Airway epithelial cell (primary cell): ENCODE measurements around the gene GALNTL6.

- RAMPAGE, long total RNA = no peak
Observed at GRCh38 chr4:168831561-168832657, 178.1 kb downstream of the CBR4 start.

GRCh38 chr4:168857886-168858580 lies 152.0 kb downstream of the CBR4 start:
- RAMPAGE, long total RNA = no peak

DNA sequence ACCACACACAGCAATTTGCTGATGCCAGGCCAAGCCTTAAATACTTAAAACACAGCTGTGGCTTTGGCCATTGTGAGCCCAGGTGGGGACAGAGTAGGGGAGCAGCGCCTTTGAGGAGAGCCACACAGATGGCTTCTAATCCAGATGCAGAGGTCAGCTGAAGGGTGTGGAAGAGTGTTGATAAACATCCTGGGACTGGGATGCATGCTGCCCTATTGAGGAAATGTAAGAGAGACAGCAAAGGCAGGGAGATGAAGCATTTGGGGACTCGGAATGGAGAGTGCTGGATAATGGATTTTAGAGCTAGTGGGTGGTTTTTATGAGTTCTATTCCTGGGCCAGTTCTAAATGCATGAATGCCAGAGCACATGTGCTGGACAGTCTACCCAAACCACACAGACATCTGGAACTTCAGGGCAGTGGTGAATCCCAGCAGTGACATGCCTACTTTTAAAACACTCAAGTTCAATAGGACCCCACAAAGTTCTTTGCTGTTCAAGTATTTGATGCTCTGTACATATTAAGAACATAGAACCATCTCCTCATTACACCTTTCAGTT lies 134.0 kb downstream of the CBR4 start:
- RAMPAGE, long total RNA = no peak

GRCh38 chr4:168890673-168891292 lies 119.3 kb downstream of the CBR4 start:
- RAMPAGE, long total RNA = no peak

DNA sequence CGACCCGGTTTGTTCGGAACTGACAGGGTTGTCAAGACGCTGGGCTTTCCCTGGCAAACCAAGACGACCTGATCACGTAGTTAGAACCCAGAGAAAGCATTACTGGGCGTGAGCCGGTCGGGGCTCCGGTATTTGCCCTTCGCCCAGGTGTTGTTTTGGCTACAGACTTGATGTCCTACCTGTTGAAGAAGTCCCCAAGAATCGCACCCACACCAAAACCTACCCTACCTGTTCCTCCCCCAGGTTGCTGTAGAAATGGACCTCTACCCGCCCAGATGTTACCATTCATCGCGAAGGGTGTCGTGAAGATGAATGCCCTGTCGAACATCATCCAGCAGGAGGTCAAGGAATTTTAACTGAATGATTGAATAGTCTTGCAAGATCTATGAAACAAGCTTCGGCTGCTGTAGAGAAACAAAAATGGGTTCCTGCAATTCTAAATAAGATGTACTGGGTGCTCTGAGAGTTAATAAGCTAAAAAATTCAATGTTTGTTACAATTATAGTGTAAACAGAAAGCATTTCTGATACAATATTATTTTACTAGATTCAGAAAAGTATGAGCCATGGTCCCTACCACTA lies 576 bp upstream of the CBR4 start:
- RAMPAGE, long total RNA = no peak

DNA sequence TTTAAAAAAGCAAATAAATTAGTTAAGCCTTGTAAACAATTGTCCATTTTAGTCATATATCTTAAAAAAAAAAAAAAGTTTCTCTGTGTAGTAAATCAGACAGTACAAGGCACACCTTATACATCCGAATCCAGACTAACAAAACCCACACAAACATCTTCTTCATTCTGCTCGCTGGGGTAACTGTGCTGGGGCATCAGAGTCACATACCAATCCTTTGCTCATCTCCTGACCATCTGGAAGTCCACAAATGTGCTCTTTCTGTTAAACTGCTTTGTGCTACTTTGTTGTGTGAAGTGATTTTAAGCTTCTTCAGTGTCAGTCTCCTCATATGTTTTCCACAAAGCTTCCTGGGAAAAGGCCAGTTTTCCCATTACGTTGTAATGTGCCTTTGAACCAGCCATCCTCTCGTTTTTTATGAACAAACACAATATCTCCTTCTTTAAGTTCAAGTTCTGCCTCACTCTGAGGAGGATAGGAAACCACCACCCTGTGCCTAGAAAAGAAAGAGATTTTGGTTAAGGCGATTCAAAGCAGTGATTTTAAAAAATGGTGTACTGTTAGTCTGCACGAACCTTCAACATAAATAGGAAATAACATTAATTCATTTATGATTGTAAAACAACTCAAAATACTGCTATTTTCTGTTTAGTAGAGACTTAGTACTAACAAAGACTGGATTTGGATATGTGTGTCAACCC lies 86.3 kb upstream of the CBR4 start:
- RAMPAGE, long total RNA = no peak

- RAMPAGE, long total RNA = no peak
Observed at GRCh38 chr4:169268634-169269727, 1.8 kb downstream of the SH3RF1 start.

- RAMPAGE, long total RNA = no peak
Observed at GRCh38 chr4:169271854-169272140, 1.0 kb upstream of the SH3RF1 start.

GRCh38 chr4:169663484-169664408 lies 43.4 kb downstream of the CLCN3 start:
- RAMPAGE, long total RNA = no peak

DNA sequence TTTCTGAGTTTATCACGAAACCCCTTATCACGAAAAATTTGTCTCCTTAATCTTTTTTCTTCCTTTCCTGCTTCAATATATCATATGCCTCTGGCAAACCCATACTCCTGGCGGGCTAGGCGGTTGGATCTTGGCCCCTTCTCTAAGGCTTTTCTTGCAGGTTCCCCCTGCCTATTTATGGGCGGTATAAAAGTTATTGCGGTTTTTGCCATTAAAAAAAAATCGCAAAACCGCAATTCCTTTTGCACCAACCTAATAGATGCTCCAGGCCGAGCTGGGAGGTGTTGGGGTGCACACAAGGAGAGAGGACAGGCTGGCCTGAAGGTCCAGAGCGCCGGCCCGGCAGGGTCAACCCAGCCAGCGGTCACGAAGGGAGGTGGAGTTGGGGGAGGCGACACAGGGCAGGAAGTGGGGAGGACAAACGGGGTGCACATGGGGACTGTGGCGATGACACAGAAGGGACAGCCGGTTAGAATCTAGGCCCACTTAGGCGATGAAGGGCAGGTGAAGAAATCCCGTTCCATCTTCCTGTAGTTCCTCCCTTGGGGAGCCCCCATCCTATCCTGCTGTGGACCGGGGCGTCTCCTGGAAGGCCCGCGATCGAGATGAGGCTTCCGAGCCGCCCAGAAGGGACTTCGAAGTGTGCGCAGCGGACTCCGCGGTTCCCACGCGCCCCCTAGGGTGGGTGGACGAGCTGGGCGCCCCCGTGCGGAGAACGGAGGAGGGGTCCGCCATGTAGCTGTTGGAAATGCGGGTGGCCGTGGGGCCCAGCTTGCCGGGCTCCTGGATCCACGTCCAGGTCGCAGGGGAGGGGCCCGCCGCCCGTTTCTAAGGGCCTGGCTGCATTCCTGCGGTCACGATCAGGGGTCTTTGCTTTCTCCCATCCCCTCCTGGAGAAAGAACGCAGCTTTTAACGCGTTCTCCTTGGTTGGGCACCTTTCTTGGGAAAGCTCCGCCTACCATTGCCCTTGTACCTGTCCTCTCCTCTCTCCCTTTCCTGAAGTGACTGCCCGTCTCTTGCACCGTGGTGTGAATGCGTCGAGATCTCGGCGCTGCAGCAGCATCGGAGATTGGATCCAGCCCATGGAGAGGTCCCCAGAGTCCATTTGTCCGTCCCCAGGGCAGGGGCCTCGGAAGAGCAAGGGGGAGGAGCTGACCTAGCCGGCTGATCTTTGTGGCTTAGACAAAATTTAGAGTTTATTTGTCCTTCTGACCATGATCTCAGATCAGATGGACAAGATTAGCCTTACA lies 16.9 kb upstream of the HPF1 start:
- RAMPAGE, long total RNA = no peak

GRCh38 chr4:169791494-169792209 lies 33.9 kb upstream of the HPF1 start:
- RAMPAGE, long total RNA = no peak

DNA sequence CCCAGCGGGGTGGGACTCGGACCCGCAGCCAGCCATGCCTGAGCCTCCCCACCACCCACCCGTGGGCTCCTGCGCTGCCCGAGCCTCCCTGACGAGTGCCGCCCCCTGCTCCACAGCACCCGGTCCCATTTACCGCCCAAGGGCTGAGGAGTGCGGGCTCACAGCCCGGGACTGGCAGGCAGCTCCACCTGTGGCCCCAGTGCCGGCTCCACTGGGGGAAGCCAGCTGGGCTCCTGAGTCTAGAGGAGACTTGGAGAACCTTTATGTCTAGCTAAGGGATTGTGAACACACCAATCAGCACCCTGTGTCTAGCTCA lies 1.7 kb upstream of the AADAT start:
- RAMPAGE, long total RNA = no peak

DNA sequence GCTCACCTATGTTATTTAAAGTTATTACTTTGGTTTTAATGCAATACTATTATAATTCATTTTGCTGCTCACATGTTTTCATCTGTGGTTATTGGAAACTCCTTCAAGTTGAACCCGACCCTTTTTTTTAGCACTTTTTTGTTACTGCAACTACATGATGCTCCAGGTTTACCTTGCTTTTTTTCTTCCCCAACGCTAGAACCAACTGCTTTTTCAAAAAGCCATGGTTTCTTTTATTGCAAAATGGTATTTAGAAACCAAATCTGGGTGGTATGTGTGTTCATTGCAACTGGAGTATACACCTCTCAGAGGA lies 616.0 kb upstream of the GALNTL6 start:
- RAMPAGE, long total RNA = no peak

DNA sequence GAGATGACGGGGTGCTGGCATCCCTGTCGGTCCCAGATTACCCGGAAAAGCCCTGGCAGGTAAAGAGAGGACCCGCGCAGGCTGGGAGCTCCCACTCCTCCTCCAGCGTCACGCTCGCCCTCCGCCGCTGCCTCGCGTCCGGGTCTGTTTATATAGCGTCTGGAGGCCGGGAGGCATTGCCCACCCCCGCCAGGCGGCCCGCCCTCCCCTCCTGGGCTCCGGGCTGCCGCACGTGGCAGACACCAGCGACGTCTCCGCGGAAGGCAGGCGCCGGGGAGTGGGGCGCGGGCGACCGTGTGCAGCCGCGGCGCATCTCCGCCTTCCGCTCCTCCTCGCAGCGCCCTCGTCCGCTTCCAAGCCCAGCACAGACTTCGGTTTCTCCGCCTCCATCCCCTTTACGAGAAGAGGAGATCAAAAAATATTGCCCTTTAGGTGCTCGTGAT lies at the start of gene GALNTL6:
GALNTL6 (plus strand) TSS at position 236 of the 443 bp plus-strand sequence.
- RAMPAGE, long total RNA = no peak

- RAMPAGE, long total RNA = no peak
Observed at GRCh38 chr4:172962513-172963162, 206.0 kb upstream of the GALNT7 start.

DNA sequence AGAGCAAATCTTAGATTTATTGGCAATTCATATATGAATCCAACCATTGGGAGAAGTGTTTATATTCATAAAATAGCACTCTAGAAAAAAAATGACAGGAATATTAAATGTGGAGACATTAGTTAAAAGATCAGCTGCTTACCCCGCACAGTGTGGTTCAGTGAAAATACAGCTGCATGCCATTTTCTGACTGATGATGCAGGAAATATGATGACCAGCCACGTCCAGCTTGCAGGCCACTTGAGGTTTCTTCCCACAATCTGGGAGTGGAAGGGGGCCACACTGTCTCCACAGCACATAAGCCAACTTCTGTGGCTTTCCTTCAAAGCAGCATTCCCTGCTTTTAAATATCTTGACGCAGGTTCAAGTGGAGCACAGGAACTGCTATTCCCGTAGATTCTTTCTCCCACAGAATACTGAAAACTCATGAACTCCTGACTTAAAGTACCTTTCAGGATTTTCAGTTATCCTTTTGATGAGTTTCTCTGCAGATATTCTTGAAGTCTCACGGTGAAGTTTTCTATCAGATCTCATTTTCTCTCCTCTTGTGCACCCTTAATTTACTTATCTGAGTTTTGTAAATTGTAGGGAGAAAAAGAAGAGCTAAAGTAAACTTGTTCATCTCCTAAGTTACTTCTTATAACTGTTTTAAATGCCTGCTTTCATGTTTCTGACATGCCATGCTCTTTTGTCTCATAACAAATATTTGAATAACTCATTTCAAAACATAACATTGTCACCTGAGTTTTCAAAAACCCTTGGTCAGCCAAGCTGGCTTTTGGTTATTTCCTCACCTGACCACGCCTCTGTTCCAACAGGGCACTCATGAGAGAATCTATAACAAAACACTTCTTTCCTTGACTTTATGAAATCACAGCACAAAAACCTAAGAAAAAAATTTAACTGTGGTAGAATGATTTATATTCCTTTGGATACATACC lies 173.2 kb upstream of the GALNT7 start:
- RAMPAGE, long total RNA = no peak

- RAMPAGE, long total RNA = no peak
Observed at GRCh38 chr4:173181766-173182089, 13.1 kb downstream of the GALNT7 start.

DNA sequence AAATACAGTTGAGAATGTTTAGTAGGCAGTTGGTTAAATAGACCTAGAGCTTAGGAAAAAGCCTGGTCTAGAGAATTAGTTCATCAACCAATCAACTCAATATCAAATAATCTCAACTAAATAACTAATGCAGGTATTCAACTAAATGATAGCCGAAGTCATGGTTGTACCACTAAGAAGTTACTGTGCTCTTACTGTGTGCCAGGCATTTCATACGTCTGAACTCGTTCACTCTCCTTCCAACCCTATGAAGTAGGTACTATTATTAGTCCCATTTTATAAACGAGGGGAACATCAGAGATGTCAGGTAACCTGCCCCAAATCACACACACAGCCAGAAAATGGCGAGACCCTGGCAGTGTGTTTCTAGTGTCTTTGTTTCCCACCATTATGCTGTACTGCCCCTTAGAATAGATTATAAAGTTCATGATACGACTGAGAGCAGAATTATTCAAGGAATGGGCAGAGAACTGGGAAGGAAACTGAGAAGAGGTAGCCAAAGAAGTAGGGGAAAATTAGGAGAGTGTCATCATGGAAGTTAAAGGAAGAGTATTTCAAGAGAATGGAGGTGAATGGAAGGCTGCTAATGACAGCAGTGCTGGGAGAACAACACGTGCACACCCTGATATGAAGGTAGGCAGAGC lies 1.7 kb upstream of the SCRG1 start:
- RAMPAGE, long total RNA = no peak

- RAMPAGE, long total RNA = no peak
Observed at GRCh38 chr4:173415935-173416646, 17.2 kb upstream of the SCRG1 start.

GRCh38 chr4:173533668-173534968 lies 4.1 kb upstream of the HAND2 start:
- RAMPAGE, long total RNA = no peak